ENCODE measurements around the genes SCN3A and SCN2A.

DNA sequence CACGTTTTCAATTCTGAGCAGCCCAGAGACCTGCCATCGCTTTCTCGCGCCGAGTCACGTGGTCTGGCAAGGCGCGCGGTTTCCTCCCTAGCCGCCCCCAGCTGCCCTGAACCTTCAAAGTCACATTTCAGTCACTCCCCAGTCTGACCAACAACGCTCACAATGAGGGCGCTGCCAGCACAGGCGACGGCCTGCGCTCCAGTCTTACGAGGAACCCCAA lies 69.7 kb upstream of the ITGB6 start:
- PRO-cap: no peak
- RAMPAGE, long total RNA: no peak
- RRBS: no CpG with 5 or more reads among the region's 16 CpGs

DNA sequence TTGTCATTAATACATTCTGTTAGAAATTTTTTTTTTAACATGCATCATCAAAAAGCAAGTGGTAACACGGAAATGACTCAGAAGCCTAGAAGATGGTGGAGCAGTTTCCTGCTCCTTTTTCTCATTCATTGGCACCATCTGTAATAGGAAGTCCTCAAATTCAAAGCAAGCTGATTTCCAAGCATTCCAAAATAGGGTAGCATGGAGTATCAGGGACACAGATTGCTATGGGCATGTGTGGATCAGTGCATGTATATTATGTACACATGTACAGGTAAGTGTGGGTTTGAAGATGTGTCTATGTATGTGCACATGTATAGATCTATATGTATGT lies 79.9 kb upstream of the ITGB6 start:
- PRO-cap: no peak
- RAMPAGE, long total RNA: no peak
- RRBS: no CpG with 5 or more reads among the region's 1 CpG

DNA sequence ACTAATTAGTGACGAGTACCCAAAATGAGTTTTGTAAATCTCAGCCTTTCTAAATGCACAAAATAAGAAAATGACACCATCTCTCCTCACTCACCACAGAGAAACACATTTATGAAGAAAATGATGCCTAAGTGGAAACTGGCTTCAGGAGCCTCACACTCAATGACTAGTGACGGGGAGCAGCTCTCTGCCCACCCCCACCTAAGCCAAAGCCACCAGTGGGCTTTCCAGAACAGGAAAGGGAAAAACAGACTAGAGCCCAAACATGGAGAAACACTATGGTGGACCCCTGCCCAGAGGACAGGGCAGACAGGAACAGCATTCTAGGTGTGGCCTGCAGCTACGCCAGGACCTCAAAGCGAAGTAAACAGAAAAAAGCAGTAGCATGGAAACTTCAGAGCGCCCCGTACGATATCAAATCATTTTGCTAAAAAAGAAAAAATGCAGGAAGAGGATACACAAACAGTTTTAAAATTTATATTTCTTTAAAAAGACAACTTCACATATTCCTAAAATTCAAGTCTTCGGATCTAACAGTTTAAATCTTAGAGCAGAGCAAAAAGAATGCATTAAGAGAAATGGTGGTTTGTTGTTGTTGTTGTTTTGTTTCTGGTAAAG lies 113.4 kb downstream of the RBMS1 start:
- PRO-cap: no peak
- RAMPAGE, long total RNA: no peak
- RRBS: no CpG with 5 or more reads among the region's 8 CpGs

DNA sequence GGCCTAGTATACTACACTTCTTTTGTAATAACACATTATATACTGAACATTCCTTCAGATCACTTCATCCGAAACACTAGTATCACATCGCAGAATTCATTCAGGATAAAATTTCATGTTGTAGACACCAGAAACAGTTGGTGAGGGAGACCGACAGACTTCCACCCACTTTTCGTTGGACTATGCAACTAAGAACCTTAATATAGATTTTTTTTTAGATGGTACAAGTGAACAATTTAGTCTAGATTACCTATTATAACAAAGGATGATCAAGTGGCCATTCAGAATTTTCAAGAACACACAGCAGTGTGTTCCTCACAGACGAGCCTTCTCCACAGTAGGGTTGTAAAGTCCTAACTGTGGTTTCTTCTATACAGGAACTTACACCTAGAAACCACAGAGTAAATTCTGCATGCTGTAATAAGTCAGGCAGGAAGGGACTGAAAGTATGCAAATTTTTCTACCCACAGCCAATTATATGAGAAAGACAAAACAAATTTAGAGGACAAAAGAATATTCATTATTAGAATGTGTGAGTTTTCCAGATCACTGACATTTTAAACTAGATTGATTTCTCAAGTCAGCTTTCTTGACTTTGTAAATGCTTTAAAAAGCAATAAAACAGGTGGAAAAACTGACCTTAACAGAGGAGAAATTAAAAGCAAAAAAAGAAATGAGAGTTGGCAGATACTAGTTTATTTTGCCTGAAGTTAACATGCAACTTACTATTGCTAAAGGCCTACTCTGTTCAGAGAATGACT lies 99.5 kb downstream of the RBMS1 start:
- PRO-cap: no peak
- RAMPAGE, long total RNA: no peak
- RRBS: no CpG with 5 or more reads among the region's 5 CpGs

GRCh38 chr2:160704095-160704806 lies 210.6 kb upstream of the RBMS1 start:
- PRO-cap: no peak
- RAMPAGE, long total RNA: no peak
- RRBS: no CpG with 5 or more reads among the region's 7 CpGs

DNA sequence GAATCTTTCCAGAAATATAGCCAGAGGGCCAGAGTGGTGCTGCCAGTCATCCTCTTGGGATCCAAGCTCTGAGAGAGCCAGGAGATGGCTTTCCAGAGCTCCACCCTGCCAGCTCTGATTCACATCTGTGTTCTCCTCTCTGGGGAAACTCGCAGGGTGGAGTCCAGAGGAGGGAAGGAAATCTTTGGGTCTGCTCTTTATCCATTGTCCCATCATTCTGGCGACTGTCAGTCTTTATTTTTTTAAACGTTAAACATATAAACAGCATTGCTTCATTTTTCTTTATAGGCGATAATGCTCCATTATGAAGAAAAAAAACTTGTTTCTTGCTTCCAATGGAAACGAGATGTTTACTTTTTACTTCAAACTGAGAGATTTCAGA lies 203.6 kb upstream of the TANK start:
- PRO-cap: no peak
- RAMPAGE, long total RNA: no peak
- RRBS: no CpG with 5 or more reads among the region's 5 CpGs

GRCh38 chr2:161159428-161159767 lies 830 bp upstream of the TANK start:
- PRO-cap: no peak
- RAMPAGE, long total RNA: no peak
- RRBS: no CpG with 5 or more reads among the region's 2 CpGs

DNA sequence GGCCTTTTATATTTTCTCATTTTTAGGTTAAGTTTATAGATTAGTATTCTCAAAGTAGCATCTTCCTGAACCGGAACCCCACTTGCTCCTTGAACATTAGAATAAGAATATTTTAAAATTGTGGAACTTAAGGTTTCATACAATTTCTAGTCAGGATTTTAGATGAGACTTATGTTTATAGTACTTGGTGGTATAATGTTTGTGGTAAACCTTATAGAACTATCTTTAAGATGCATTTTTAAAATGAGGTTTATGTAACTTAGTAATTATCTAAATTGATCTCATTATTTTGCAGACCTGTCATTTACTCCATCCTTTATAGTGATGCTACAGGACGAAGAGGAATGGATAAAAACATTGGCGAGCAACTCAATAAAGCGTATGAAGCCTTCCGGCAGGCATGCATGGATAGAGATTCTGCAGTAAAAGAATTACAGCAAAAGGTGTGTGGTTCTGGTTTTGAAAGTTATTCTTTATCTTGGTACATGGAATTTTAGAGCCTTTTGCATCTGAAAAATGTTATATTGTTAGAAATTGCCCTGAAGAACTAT lies 19.2 kb downstream of the TANK start:
- PRO-cap: no peak
- RAMPAGE, long total RNA: no peak
- RRBS: no CpG with 5 or more reads among the region's 5 CpGs

- PRO-cap: no peak
- RAMPAGE, long total RNA: no peak
- RRBS: no CpG with 5 or more reads among the region's 9 CpGs
Measured at GRCh38 chr2:161245235-161246000, 62.8 kb upstream of the PSMD14 start.

GRCh38 chr2:161257311-161257731 lies 50.9 kb upstream of the PSMD14 start:
- PRO-cap: no peak
- RAMPAGE, long total RNA: no peak
- RRBS: no CpG with 5 or more reads among the region's 6 CpGs

- PRO-cap: no peak
- RAMPAGE, long total RNA: no peak
- RRBS: no CpG with 5 or more reads among the region's 7 CpGs
Measured at GRCh38 chr2:161905546-161906214, 168.3 kb downstream of the DPP4 start.

GRCh38 chr2:162014134-162014526 lies 59.9 kb downstream of the DPP4 start:
- PRO-cap: no peak
- RAMPAGE, long total RNA: no peak
- RRBS: no CpG with 5 or more reads among the region's 1 CpG

GRCh38 chr2:163121396-163121975 lies 282.9 kb upstream of the KCNH7 start:
- PRO-cap: no peak
- RAMPAGE, long total RNA: no peak
- RRBS: no CpG with 5 or more reads among the region's 5 CpGs

DNA sequence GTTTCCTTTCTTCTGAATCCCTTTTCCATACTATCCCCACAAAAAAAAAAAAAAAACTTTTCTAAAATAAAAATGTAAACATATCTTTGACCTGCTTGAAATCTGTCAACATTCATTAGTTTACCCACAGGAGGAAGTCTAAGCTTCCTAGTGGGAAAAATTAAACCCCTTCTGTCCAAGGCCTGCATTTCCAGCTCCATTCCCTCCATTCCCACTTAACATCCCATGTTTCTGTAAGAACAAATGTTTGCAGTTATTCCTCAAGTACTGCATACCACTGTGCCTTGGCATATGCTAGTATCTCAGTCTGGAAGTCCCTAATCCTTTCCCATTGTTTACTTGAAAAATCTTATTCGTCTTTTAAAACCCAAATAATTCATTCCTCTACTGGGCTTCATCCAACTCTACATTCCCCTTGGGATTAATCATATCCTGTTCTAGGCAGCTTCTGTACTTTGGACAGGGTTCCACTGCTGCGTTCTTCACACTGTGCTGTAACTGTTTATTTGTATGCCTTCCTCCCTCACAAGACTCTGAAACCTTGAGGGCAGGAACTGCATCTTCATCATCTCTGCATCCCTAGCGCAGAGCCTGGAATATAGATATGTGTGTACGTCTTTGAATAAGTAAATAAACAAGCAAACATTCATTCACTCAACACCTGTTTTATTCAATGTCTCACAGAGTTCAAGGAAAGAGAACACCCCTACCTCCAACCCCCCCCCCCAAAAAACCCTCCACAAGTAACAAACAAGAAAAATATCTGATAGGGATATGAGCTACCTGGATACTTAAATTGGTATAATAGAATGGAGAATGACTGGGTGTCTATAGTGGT lies 68.3 kb downstream of the FIGN start:
- PRO-cap: no peak
- RAMPAGE, long total RNA: no peak
- RRBS: no CpG with 5 or more reads among the region's 4 CpGs

- PRO-cap: no peak
- RAMPAGE, long total RNA: no peak
- RRBS: no CpG with 5 or more reads among the region's 3 CpGs
Measured at GRCh38 chr2:163727922-163728139, 8.0 kb downstream of the FIGN start.

DNA sequence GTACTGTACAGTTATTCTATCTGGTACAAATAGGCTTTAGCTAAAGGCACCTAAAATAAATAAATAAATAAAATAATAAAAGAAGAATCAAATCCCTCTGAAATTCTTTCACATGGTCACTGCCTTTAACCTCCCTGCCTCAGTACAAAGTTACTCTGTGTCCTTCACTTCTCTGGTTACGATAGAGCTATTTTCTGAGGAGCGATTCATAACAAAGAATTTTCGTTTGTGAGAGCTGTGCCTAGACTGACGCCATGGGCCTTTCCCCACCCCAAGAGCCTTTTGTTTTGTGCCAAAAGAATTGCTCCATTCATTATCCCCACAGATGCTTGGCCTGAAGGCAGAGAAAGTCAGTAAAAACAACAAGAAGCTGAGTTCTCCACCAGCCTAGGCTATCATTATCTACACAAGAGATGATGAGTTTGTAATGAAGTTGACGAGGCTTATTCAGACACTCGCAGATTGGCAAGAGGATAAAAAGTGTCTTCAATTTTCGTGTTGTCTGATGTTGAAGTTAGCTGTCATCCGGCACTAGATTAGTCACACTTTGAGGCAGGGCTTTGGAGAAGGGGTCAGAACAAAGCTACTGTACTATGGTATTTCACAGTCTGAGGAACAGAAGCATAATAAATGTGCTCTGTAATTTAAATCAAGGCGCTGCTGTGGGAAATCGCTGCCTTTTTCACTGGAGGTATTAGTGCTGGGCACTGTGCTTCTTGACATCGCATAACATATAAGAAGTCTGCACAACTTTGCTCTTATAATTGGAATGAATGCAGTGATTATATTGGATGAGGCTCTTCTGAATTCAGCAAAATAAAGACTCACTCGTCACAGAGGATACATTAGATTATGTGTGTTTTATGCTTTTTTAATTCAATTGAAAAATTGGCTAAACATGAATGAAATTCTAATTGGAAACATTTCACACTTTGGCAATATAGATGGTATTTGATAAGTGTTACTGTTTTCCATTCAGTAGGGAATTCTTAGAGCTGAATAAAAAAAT lies 278.4 kb upstream of the FIGN start:
- PRO-cap: no peak
- RAMPAGE, long total RNA: no peak
- RRBS: no CpG with 5 or more reads among the region's 12 CpGs

- PRO-cap: no peak
- RAMPAGE, long total RNA: no peak
Measured at GRCh38 chr2:164711291-164711596, 90.0 kb upstream of the GRB14 start.

GRCh38 chr2:164794398-164794868 lies 47.2 kb downstream of the COBLL1 start:
- PRO-cap: no peak
- RAMPAGE, long total RNA: no peak
- RRBS: no CpG with 5 or more reads among the region's 2 CpGs

GRCh38 chr2:165203738-165204260 lies at the start of gene SCN3A:
TSS of gene SCN3A (minus strand) at chr2:165204050.
- PRO-cap: no peak
- RAMPAGE, long total RNA: no peak
- RRBS: no CpG with 5 or more reads among the region's 6 CpGs

- PRO-cap: no peak
- RAMPAGE, long total RNA: no peak
- RRBS: no CpG with 5 or more reads among the region's 4 CpGs
Measured at GRCh38 chr2:165239238-165239737, at the start of gene SCN2A. TSS of gene SCN2A (plus strand) at chr2:165239414.

Data from lung (tissue), 4 donors.